Measurements from ENCODE around the gene GAL3ST3.

DNA sequence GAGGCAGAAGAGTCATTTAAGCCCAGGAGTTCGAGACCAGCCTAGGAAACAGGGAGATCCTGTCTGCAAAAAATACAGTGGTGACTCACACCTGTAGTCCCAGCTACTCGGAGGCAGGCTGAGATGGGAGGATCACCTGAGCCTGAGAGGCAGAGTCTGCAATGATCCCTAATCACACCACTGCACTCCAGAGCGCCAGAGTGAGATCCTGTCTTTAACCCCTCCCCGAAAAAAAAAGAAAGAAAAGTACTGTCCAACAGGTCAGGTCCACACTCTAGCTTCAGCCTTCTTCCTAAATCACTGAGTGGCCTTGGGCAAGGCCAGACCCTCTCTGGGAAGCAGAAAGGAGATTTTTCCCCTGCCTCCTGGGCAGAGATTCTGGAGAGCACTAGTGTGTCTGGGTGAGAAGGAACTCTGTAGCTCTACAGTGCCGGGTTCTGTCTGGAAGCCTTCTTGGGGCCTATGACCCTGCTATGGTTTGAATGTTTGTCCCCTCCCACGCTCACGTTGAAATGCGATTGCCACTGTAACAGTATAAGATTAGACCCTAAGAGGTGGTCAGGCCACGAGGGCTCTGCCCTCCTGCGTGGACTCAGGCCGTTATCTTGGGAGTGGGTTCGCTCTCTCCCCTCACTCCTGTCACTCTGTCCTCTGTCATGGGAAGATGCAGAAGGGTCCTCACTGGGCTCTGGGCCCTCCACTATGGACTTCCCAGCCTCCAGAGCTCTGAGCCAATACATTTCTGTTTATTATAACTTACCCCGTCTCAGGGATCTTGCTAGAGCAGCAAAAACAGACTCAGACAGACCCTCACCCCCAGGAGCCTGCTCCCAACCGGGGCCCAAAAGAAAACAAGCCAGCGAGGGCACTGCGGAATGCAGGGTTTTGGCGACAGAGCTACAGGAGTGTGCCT is 3.6 kb downstream of the AP5B1 start:
- PRO-cap, 2 experiments, result no peak in any of the 2 experiments

DNA sequence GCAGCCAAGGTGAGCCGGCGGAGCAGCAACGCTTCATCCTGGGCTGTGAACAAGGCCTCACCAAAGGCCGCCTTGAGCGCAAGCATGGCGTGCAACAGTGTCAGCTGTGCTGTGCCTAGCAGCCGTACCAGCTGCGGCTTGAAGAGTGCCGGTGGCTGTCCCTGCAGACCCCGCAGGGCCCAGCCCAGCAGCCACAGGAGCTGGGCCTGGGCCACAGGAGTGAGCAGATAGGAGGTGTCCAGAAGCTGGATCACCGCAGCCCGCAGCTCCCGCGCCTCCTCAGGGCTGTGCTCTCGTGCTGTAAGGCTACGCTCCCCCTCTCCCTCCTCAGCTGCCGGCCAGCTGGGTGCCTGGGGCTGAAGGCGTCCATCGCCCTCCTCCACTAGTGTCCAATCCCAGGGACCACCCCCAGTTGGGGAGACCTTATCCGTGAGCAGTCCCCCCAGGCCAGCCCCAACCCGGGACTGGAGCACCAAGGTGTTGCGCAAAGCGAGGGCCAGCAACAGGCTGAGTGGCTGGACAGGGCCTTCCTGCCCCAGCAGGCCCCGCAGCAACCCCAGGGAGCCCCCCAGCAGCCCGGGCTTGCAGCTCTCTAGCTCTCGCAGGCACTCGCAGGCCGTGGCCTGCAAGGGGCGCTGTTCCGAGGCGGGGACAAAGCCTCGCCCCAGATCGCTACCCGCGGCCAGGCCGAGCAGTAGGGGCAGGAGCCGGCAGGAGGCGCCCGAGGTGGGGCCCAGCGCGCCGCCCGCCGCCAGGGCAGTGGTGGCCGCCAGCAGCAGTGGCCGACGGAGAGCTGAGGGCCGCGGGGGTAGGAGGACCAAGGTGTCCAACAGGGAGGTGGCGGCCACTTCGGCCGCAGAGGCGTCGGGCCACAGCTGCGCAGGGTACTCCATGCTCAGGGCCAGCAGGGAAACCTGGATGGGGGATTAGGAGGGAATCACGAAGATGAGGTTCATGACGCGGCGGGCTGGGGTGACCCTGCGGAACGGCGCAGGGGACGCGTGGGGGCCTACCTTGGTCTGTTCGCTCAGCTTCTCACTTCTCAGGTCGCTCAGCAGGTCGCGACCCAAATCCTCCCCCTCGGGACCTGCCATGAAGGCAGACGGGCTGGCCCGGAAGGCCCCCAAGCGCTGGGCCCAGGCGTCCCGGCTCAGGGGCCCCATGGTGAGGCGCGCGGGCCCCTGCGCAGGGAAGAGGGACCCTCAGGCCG is 942 bp downstream of the AP5B1 start:
- PRO-cap, 2 experiments, result peak in 2 of 2 experiments; most common plus-strand start position 781 of the sequence (in 1)

DNA sequence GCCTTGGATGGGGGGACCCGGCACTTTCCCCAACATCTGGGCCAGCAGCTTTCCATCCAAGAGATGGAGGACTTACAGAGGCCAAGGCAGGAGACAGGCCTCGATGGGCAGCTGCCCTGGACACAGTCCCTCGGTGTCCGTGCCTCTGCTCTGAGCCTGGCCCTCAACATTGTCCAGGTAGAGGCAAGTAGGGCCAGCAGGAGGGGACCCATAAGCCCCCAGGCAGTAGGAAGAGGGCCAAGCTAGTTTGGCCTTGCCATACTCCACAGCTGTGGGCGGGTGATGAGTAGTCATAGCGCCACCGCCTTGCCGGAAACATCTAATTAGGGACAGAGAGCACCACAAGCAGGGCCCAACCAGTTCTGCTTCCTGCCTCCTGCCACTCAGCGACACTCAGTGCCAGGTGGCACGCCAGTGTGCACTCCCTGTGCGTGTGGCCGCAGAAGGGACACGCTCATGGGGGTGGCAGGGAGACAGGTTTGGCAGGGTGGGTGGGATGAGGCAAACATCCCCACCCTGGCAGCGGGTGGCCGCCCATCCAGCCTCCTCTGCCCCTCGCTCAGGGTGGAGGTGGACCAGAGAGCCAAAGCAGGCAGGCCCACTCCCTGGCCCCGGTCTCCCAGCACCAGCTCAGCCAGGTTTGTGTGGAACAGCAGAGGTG is 4.8 kb downstream of the OVOL1 start:
- PRO-cap, 2 experiments, result peak in 2 of 2 experiments; most common plus-strand start position 389 of the sequence (in 2); most common minus-strand start position 271 of the sequence (in 1)

DNA sequence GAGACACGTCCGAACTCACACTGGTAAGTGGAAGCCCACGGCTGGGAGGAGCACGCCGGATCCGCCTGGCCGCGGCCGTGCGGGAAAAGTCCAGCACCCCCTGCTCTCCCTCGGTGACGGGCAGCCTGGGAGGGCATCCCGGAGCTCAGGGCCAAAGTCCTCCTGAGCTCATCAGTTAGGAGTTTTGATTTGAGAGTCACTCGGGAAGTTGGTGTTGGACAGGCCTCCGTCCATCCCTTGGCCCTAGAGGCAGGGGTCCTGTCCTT is 7.8 kb downstream of the OVOL1 start:
- PRO-cap, 2 experiments, result no peak in any of the 2 experiments

DNA sequence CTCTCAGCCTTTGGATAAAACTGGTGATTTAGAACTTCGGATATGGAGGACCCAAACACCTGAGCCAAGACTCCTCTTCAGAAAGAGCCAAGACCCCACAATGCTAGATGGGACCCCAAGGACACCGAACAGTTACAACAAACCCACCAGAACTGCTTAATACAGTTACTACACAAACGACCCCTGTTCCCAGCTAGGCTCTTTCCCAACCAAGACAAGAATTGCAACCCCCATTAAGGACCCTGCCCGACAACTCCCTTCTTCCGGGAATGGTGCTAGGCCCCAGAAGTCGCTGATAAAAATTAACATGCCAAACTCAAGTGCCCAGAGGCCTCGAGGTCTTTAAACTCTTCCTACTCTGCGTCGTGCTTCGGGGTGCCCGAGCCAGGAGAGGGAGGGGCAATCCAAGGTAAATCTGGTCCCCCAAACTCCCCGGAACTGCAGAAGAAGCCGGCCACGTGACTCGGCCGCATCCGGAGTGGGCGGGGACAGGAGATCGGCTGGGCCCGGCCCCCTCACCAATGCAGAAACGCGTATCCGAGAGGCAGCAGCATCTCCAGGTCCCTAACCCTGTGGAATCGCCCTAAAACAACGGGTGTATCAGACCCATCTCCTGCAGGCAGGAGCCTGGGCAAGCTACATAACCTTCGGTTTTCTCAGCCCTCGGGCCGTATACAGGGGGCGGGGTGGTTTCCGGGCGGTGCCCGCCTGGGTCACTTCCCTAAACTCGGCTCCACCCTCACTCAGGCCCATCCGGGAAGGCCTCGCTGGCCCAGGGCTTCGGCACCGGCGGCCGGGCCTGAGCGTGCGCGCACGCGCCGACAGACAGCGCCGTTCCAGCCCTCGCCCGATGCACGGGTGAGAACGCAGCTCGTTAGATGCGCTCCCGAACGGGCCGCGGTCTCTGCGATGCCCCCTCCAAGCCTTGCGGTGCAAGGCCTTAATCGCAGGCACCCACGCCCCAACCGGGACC is 1.1 kb downstream of the CFL1 start:
- PRO-cap, 2 experiments, result peak in 2 of 2 experiments; most common plus-strand start position 528 of the sequence (in 2); most common minus-strand start position 440 of the sequence (in 2)

GRCh38 chr11:65920808-65921647 is 1.8 kb downstream of the DRAP1 start:
- PRO-cap, 2 experiments, result no peak in any of the 2 experiments

- PRO-cap, 2 experiments, result no peak in any of the 2 experiments
Measured at GRCh38 chr11:65928008-65928533, 8.8 kb downstream of the DRAP1 start.

DNA sequence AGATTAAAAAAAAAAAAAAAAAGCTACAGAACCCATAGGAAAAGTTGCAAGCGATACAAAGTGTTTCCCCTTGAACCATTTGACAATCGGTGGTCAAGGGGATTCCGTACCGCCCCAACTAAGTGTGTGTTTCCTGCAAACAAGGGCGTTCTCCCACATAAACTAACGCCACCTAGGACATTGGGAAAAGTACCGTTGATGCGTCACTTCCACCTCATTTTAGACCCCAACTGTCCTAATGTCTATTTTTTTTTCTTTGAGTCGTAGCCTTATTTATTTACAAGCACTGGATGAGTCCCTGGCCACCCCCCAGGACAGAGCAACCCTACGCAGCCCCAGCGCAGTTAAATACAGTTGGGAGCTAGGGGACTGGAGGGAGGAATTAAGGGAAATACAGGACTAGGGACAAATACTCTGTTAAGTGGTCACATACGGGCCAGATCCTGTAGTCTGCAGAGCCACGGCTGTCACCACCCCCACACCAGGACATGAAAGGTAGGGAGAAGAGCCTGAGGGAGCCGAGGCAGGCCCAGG is 19.0 kb downstream of the EIF1AD start:
- PRO-cap, 2 experiments, result no peak in any of the 2 experiments

DNA sequence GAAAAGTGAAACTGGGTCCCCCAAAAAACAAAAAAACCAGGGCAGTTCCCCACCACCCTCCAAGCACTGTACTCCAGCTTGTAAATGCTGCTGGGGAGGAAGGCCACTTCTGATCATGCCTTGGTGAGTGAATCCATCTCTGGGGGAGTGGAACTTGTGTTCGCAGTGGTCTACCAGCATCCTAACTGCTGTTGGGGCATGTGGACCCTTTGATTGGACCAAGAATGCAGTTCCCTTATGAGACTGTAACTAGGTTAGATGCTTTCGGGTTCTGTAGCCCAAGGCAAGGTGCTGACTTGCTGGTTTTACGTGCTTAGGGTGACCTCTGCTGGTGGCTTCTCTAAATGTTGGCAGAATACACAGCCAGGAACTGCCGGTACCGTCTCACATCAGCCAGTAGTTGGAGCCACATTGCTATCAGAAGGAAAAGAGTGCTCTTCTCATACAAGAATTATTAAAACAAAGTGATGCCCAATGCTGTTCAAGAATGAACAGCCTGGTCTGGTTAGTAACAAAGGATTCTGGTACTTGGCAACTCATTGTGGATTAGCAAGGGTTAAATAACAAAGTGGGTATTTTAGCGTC is 13.1 kb downstream of the EIF1AD start:
- PRO-cap, 2 experiments, result no peak in any of the 2 experiments

GRCh38 chr11:66012929-66013550 is 1.2 kb downstream of the CST6 start:
- PRO-cap, 2 experiments, result no peak in any of the 2 experiments

- PRO-cap, 2 experiments, result no peak in any of the 2 experiments
Measured at GRCh38 chr11:66048728-66049561, at the start of gene GAL3ST3. Gene GAL3ST3, minus strand, starts transcription at chr11:66049161.

- PRO-cap, 2 experiments, result no peak in any of the 2 experiments
Measured at GRCh38 chr11:66061325-66062028, 8.6 kb upstream of the PACS1 start.

DNA sequence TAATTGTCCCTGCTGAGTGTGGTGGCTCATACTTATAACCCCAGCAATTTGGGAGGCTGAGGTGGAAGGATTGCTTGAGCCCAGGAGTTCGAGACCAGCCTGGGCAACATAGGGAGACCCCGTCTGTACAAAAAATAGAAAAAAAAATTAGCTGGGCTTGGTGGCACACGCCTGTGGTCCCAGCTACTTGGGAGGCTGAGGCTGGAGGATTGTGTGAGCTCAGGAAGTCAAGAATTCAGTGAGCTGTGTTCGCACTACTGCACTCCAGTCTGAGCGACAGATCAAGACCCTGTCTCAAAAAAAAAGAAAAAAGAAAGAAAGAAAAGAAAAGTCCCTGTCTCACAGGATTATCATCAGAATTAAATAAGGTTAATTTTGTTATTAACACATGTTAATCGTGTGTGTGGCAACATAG is 10.9 kb downstream of the PACS1 start:
- PRO-cap, 2 experiments, result no peak in any of the 2 experiments

GRCh38 chr11:66137336-66137733 is 67.3 kb downstream of the PACS1 start:
- PRO-cap, 2 experiments, result no peak in any of the 2 experiments

DNA sequence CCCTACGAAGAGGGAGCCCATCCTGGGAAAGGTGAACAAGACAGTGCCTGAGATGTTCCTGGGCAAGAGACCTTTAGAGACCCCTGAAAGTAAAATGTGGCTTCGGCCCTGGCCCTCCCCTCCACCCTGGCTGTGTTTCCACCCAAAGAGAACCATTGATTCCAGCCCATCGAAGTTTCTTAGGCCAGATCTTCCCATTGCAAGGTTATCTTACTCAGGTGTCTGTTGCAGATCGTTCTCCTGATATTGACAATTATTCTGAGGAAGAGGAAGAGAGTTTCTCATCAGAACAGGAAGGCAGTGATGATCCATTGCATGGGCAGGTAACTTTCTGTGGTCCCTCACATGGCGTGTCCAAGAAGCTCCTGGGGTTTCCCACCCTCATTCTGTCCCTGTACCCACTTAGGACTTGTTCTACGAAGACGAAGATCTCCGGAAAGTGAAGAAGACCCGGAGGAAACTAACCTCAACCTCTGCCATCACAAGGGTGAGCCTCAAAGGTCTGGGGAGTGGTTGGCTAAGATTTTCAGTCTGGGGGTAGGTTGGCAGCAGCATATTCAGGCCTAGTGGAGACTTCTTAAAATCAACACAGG is 41.1 kb upstream of the KLC2 start:
- PRO-cap, 2 experiments, result no peak in any of the 2 experiments

GRCh38 chr11:66244411-66244852 is 13.1 kb upstream of the KLC2 start:
- PRO-cap, 2 experiments, result no peak in any of the 2 experiments

- PRO-cap, 2 experiments, result no peak in any of the 2 experiments
Measured at GRCh38 chr11:66259001-66259618, 1.6 kb downstream of the KLC2 start.

GRCh38 chr11:66278318-66279354 is 661 bp downstream of the CNIH2 start:
- PRO-cap, 2 experiments, result no peak in any of the 2 experiments

DNA sequence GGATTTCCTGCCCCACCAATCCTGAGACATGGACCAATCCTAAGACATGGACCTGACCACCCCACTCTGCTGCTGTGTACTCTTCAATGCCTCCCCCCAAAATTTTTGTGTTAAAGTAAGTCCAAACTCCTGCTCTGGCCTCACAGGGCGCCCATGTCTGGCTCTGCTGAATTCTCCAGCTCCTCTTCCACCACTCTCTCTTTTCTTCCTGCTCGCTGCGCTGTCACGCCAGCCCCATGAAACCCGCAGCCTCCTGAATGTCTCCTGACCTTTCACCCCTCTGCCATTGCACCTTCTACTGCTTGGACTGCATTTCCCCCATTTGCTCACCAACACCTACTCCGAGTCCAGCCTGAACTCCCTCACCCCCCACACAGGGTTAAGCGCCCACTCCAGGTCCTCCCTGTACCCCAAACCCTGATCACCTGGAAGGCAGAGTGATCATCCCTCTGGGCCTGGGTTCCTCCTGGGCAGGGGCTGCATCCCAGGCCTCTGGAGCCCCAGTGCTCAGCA is 3.5 kb downstream of the CNIH2 start:
- PRO-cap, 2 experiments, result no peak in any of the 2 experiments

- PRO-cap, 2 experiments, result no peak in any of the 2 experiments
Measured at GRCh38 chr11:66283318-66283984, 5.5 kb downstream of the CNIH2 start.